Ovary (tissue), 7 donors: ENCODE results near the genes ZNF764, ZNF689, FBXL19, BCKDK and PYCARD.

GRCh38 chr16:30354312-30354846 lies 729 bp downstream of the CD2BP2 start:
- PRO-cap, 7 experiments = no peak in any of the 7 experiments
- RAMPAGE, long total RNA, 2 experiments = no peak in any of the 2 experiments

GRCh38 chr16:30532877-30533488 lies 1.7 kb downstream of the ZNF747 start:
- PRO-cap, 7 experiments = no peak in any of the 7 experiments
- RAMPAGE, long total RNA, 2 experiments = no peak in any of the 2 experiments

GRCh38 chr16:30546125-30546460 lies 11.4 kb upstream of the ZNF747 start:
- PRO-cap, 7 experiments = no peak in any of the 7 experiments
- RAMPAGE, long total RNA, 2 experiments = no peak in any of the 2 experiments

DNA sequence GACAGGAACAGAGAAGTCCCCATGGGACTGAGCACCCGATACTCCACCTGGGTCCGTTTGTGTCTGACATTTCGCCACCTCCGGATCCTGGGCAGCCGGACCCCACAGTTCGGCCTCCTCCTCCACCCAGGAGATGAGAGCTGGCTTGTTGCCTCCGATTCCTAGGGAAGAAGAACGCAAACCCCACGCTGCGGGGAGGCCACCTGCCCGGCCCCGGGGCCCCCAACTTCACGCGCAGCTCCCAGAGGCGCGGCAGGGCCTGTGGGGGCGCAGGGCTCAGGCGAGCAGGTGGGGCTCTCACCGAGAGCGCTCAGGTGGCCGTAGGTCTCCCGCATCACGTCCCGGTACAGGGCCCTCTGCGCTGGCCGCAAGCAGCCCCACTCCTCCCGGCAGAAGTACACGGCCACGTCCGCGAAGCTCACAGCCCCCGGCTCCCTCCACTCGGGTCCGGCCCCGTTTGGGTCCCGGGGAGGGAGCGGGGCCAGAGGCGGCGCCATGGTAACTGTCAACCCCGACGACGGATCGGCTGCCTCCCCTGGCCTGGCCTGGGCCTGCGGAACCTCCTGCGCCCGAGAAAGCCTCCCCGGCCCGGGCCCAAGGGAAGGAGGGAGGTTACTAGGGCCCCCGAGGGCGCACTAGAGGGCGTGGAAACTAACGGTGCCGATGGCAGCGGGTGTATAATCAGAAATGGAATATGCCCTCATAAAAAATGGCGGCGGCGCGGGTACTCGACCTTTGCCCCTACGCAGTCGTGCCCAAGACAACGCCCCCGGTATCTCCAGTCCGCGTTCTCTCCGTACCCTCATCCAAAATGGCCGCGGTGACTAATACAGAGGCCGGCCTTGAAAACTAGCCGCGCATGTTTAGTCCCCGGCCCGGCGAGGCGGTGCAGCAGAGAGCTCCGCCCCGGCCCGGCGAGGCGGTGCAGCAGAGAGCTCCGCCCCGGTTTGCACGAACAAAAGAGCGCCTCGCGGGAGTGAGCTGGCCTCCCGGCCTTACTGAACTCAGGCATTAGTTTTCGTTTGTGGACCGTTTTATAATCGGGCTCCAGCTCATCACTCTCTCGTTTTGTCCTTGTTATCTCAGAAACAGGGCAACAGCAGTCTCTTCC lies at the start of gene ZNF764:
Gene ZNF764 (minus strand): TSS at position 689 of the 1,111 bp plus-strand sequence.
- PRO-cap, 7 experiments = peak in 7 of 7 experiments; most common plus-strand start position 958 of the sequence (in 4); most common minus-strand start position 459 of the sequence (in 4)
- RAMPAGE, long total RNA, 2 experiments = start-site peak on the minus strand in 1 of 2 experiments, centred at position 590 of the sequence, 16 reads per replicate

- PRO-cap, 7 experiments = peak in 7 of 7 experiments; most common plus-strand start chr16:30610259 (in 1); most common minus-strand start chr16:30610371 (in 5)
- RAMPAGE, long total RNA, 2 experiments = start-site peak on the minus strand in 1 of 2 experiments, at chr16:30610325-30610392 at its widest, 26 reads per replicate
These were observed at the start of gene ZNF689 for GRCh38 chr16:30610024-30610427. ZNF689 (minus strand) TSS chr16:30610389.

DNA sequence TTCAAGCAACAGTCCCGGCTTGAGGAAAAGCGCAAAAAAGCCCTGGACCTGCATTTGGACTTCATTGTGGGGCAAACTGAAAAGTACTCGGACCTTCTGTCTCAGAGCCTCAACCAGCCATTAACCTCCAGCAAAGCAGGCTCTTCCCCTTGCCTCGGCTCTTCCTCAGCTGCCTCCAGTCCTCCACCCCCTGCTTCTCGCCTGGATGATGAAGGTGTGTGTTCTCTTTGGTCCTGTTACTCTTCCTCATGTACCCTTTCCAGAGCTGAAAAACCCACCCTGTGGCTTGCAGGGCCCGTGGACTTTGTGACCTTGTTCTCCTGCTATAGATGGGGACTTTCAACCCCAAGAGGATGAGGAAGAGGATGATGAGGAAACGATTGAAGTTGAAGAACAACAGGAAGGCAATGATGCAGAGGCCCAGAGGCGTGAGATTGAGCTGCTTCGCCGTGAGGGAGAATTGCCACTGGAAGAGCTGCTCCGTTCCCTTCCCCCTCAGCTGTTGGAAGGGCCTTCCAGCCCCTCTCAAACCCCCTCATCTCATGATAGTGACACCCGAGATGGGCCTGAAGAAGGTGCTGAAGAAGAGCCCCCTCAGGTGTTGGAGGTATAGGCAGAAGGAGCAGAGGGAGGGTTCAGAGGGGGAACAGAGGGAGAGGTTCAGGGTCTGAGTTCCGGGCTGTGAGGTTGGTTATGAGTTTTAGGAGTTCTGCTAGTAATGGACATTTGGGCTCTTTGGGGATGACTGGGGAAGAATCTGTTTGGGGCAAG lies 10.7 kb downstream of the SRCAP start:
- PRO-cap, 7 experiments = no peak in any of the 7 experiments
- RAMPAGE, long total RNA, 2 experiments = no peak in any of the 2 experiments

- PRO-cap, 7 experiments = no peak in any of the 7 experiments
- RAMPAGE, long total RNA, 2 experiments = no peak in any of the 2 experiments
These were observed 19.6 kb upstream of the TMEM265 start for GRCh38 chr16:30720541-30721505.

DNA sequence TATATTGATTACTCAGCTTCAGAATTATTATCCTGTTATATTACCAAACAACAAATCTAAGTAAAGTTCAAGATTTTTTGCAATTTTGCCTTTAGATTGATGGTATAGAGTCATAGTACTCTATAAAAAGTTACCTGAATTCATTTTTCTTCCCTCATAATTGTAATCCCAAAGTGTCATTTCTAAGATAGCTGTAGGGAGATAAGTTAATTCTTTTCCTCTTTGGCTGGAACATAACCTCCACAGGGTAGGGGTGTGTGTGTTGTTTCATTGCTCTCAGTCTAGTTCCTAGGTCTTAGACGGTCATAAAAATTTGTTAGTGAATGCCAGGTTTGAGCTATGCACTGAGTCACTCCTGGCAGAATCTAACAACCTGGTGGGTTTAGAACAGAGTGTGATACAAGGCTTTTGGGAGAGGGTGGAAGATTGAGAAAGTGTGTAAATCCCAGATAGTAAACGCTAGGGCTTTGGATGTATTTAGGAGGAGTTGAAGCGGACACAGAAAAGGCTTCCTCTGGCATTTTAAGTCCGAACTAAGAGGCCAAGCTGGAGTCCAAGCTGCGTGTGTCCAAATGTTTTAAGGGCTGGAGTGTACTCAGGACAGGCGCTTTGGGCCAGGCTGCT lies 903 bp upstream of the PHKG2 start:
- PRO-cap, 7 experiments = no peak in any of the 7 experiments
- RAMPAGE, long total RNA, 2 experiments = no peak in any of the 2 experiments

GRCh38 chr16:30853588-30854330 lies 40.1 kb downstream of the BCL7C start:
- PRO-cap, 7 experiments = no peak in any of the 7 experiments
- RAMPAGE, long total RNA, 2 experiments = no peak in any of the 2 experiments

GRCh38 chr16:30876422-30876852 lies 17.4 kb downstream of the BCL7C start:
- PRO-cap, 7 experiments = no peak in any of the 7 experiments
- RAMPAGE, long total RNA, 2 experiments = no peak in any of the 2 experiments

GRCh38 chr16:30888749-30889309 lies 5.0 kb downstream of the BCL7C start:
- PRO-cap, 7 experiments = no peak in any of the 7 experiments
- RAMPAGE, long total RNA, 2 experiments = no peak in any of the 2 experiments

DNA sequence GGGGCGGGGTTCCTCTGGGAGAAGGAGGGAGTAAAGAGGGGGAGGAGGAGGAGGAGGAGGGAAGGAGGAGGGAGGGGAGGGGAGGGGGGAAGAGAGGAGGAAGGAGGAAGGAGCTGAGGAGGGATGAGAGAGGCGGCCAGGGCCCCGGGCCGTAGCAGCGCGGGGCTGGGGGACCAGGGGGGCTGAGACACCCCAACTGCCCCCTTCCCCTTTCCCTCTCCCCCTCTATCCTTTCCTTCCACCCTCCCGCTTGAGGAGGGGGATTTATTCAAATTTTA lies at the start of gene FBXL19:
Gene FBXL19 (plus strand): TSS at position 90 of the 278 bp plus-strand sequence.
- PRO-cap, 7 experiments = peak in 7 of 7 experiments; most common plus-strand start position 90 of the sequence (in 5)
- RAMPAGE, long total RNA, 2 experiments = no peak in any of the 2 experiments

- PRO-cap, 7 experiments = no peak in any of the 7 experiments
- RAMPAGE, long total RNA, 2 experiments = no peak in any of the 2 experiments
These were observed 4.2 kb downstream of the ORAI3 start for GRCh38 chr16:30952661-30953815.

- PRO-cap, 7 experiments = peak in 7 of 7 experiments; most common plus-strand start chr16:30957278 (in 3); most common minus-strand start chr16:30957188 (in 7)
- RAMPAGE, long total RNA, 2 experiments = no peak in any of the 2 experiments
These were observed 688 bp upstream of the SETD1A start for GRCh38 chr16:30956720-30957412.

- PRO-cap, 7 experiments = no peak in any of the 7 experiments
- RAMPAGE, long total RNA, 2 experiments = no peak in any of the 2 experiments
These were observed 919 bp upstream of the HSD3B7 start for GRCh38 chr16:30983758-30984817.

GRCh38 chr16:31080382-31081170 lies 6.4 kb downstream of the ZNF646 start:
- PRO-cap, 7 experiments = no peak in any of the 7 experiments
- RAMPAGE, long total RNA, 2 experiments = no peak in any of the 2 experiments

DNA sequence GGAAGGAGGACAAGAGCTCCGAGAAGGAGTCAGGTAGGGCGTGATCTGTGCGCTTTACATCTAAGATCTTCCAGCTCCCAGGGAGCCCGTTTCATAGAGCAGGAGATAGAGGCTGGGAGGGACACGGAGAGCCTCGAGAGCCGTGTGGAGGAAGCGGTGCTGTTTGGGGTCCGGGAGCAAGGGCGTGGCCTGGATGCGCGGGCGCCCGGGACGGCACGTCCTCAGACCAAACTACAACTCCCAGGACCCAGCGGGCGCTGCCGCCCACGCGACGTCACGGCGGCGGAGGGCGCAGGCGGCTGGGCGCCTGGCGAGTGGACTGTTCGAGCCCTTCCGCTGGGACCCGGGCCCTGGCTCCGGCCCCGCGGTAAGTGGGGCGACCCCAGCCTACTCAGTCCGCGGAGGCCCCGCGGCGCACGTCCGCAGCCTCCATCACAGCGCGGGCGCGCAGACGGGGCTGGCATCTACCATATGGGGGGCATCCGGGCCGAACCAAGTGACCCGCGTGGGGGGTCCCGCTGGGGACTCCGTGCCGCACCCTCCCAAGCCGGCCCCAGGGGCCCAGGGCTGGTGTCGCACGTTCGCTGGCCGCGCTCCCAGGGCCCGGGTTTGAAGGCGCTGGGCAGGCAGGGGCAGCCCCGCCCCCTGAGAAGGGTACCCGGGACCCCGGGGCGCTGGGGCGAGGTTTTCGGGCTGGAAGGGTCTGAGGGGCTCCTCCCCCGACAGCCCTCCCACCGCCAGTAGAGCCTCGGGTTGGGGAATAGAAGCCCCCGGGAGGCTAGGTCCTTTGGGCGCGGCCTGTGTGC lies at the start of gene BCKDK:
Gene BCKDK (plus strand): TSS at position 274 of the 806 bp plus-strand sequence.
- PRO-cap, 7 experiments = peak in 7 of 7 experiments; most common plus-strand start position 294 of the sequence (in 4); most common minus-strand start position 165 of the sequence (in 5)
- RAMPAGE, long total RNA, 2 experiments = start-site peak on the plus strand in 2 of 2 experiments, centred at positions 290 to 301 of the sequence, 213 to 514 reads per replicate

DNA sequence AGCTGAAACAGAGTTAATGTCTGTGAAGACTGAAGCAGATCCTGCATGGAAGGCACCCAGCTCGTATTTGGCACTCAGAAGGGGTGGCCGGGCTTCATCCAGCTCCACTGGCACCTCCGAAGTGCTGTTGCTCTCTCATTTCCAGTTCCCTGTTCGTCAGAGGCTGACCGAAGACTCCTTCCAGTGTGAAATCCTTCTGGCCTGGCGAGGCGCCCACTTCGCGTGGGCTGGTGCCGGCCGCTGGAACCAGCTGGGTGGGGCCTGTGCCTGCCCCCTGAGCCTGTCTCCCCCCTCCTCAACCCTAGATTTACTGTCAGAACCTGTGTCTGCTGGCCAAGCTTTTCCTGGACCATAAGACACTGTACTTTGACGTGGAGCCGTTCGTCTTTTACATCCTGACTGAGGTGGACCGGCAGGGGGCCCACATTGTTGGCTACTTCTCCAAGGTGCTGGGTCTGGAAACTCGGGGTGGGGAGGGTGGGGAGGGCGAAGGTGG lies 5.8 kb downstream of the PRSS8 start:
- PRO-cap, 7 experiments = peak in 3 of 7 experiments; most common plus-strand start position 391 of the sequence (in 1); most common minus-strand start position 158 of the sequence (in 2)
- RAMPAGE, long total RNA, 2 experiments = start-site peak on the minus strand in 1 of 2 experiments, centred at position 193 of the sequence, 6 reads per replicate

- PRO-cap, 7 experiments = peak in 7 of 7 experiments; most common plus-strand start chr16:31202383 (in 1); most common minus-strand start chr16:31202760 (in 4)
- RAMPAGE, long total RNA, 2 experiments = start-site peak on the plus strand in 1 of 2 experiments, at chr16:31202059-31202099 at its widest, 6 reads per replicate; start-site peak on the minus strand in 2 of 2 experiments, at chr16:31202286-31202766 at its widest, 6 to 336 reads per replicate
These were observed at the start of gene PYCARD for GRCh38 chr16:31202015-31203059. PYCARD (minus strand) TSS chr16:31202760.

GRCh38 chr16:31356812-31357847 lies 2.2 kb downstream of the ITGAX start:
- PRO-cap, 7 experiments = no peak in any of the 7 experiments
- RAMPAGE, long total RNA, 2 experiments = no peak in any of the 2 experiments